Placental epithelial cell (primary cell): ENCODE data around the genes GCNT1 and VPS13A.

GRCh38 chr9:75959636-75960496 lies 69.4 kb downstream of the PCSK5 start:
- CAGE, long polyA plus RNA, result no peak

DNA sequence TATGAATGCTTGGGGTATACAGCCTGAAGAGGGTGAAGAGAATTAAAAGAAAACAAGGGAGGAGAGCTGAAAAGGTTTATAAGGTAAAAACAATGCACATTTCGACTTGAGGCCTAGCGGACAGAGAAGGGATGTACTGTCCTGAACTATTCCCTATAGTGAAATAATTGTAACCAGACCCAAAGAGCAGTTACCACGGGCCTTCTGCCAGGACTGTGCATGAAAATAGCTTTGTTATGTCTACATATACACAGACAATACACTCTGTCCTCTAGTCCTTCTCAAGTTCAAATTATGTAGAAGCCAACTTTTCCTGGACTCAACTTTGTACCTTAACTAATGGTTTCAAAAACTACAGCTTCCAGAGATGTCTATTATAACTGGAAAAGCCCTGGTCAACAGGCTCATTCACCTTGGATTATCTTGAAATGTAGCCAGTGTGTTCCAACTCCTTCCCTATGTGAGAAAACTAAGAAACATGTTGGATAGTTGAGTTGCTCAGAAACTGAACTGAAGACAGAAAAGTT lies 223.7 kb downstream of the PCSK5 start:
- CAGE, long polyA plus RNA, result no peak

- CAGE, long polyA plus RNA, result no peak
Measured at GRCh38 chr9:76297291-76298056, 96.8 kb downstream of the RFK start.

GRCh38 chr9:76373021-76373538 lies 21.1 kb downstream of the RFK start:
- CAGE, long polyA plus RNA, result no peak

DNA sequence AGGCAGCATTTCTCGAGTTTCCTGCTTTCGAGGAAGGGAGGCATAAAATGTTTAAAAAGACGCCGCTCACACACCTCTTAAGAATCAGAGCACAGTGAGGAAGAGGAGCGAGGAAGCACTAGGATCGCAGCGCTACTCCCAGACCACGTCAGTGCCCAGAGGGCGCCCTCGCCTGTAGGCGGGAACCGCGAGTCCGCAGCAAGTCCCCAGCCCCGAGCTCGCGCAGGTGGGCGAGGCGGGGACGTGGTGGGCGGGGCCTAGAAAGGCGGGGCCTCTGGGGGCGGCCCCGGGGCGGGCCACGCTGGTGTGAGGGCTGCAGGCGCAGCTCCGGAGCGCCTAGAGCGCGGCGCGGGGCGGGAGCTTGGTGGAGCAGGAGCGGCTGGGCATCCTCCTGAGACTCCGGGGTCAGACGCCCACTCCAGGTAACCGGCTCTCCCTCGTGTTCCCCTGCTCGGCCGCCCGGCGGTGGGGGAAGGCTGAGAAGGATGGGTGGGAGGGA lies at the start of gene GCNT1:
Gene GCNT1 (plus strand): TSS at position 299 of the 499 bp plus-strand sequence.
- CAGE, long polyA plus RNA, result no peak

DNA sequence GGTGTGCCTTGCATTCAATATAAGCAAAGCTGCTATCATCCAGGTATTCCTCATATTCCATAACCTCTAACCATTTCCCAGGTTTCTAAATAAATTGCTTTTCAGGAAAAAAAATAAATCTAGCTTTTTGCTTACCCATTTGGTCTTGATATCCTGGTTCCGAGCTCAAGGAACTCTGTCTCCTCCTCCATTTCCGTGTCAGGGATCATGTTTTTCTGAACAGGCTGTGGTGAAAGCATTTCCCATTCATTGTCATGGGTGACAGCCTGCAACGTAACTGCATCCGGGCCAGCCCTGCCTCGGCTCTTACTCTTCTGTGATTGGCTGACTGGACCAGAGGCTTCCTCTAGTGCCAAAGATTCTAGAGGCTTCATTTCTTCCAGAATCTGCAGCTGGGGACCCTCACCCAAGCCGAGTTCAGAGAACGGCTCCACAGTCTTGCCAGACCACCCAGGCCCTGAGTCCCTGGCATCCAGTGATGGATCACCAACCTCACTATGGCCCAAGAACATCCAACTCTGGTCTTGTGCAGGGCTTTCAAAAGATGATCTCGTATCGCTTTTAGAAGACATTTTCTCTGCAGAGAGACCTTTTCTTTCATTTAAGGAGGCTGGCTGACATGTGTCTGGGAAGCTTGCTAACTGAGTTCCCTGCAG lies 202.6 kb downstream of the PRUNE2 start:
- CAGE, long polyA plus RNA, result no peak

DNA sequence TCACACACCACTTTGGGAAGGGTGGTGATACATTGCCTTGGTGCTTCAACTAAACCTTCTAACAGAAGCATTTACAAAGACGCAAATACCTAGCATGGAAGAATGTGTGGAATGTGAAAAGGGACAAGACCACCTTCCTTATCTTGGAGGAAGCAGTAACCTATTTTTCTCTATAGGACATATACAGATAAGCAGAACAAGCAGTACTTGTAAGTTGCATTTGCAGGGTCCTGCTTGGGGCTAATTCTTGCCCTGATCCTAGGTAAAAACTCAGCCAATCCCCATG lies 102.8 kb downstream of the PRUNE2 start:
- CAGE, long polyA plus RNA, result no peak

GRCh38 chr9:76803654-76804251 lies 102.2 kb downstream of the PRUNE2 start:
- CAGE, long polyA plus RNA, result no peak

GRCh38 chr9:76901665-76902439 lies 4.1 kb downstream of the PRUNE2 start:
- CAGE, long polyA plus RNA, result no peak

DNA sequence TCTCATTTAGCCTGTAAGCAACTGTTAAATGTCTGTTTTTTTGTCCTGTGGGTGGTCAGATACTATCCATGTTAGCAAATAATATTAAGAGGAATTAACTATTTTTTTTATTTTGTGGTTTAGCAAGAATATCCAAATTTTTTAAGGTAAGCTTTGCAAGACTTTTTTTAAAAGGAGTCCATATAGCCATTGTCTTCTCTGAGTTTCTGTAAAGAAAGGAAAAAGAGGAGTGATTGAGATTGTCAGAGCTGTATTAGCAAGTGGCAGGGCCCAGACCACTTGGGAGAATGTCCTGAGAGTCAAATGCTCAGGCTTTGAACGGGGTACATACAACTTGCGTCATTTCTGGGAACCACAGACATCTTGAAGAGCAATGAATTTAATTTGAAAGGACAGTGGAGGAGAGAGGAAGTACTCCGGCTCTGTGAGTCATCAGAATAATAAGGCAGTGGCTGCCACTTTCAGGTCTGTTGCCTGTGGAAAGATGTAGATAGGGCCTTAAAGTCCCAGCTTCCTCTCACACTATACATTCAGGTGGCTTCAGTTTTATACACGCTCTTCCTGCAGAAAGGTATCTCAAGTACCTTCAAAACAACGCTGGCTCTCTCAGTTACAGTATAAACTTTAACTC lies 6.6 kb upstream of the PRUNE2 start:
- CAGE, long polyA plus RNA, result no peak

DNA sequence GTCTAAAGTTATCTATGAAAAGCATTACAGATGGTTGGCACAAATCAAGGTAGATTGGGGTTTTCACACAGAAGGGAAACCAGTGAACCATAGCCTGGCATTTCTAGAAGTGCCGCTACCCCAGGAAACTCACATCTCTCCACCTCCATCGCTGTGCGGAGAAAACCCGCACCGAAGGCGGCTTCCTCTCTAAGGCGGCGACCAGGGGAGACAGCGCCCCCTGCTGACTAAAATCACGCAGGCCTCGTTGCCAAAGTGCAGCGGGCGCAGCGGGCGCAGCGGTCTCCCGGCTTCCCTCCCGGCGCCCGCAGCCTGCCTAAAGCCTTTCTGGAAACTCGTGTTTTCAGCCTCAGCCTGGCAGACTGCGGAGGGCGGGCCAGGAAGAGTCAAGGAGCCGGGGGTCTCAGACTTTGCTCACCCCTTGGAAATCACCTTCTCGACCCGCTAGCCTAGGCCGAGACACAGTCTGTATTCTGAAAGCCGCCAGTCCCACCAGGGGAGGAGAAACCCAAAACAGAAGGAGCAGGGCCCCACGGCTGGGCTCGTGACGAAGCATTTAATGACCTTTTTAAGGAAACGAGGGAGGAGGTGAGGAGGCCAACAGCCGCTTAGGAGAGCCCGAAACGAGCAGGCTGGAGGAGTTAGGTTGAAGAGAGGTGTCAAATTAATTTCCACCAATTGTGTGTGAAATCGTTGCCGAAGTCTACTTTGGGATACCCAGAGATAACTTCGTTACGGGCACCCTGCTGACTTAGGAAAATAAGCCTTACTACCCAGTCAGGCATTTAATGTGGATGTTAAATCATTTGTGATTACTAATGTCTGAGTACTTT lies 7.4 kb upstream of the FOXB2 start:
- CAGE, long polyA plus RNA, result no peak

DNA sequence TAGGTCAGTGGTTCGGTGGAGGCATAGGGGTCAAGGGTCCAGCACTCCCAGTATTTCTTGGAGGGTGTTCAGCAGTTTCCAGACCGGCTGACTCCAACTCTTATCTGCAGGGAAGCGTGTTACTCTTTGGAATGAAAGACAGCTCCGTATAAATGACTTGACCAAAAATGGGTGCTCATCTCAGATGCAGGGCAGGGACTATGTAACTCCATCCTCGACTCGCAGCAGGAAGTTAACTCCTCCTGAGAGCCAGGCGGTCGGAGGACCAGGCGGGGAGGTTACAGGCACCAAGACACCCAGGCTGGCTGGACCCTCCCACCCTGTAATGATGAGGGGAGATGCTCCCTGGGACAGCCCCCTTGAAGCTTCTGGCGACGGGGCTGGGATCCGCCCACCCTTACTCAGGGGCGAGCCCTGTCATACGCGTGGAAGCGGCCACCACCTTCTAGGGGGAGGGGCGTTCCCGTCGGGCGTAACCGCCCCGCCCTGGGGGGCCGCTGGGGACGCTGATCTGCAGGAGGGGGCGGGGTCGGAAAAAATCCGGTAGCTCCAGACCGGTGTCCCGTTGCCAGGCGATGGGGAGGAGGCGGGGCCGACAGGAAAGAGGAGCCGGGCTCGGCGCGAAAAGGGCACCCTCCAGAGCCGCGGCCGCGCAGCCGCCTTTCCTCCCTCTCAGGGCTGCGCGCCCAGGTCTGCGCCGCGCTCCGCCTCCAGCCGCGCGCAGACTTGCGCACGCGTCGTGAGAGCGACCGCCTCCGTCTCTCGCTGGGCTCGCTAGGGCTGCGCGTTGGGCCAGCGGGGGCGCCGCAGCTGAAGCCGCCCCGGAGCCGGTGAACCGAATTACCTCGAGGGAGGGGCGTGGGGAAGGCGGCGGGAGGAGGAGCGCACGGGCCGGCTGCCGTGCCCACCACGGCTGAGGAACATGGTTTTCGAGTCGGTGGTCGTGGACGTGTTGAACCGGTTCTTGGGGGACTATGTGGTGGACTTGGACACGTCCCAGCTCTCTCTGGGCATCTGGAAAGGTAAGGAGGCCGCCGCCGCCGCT lies at the start of gene VPS13A:
Gene VPS13A (plus strand): TSS at position 752 of the 1,045 bp plus-strand sequence.
- CAGE, long polyA plus RNA, result no peak

GRCh38 chr9:77482587-77483458 lies 165.3 kb downstream of the GNA14 start:
- CAGE, long polyA plus RNA, result no peak

DNA sequence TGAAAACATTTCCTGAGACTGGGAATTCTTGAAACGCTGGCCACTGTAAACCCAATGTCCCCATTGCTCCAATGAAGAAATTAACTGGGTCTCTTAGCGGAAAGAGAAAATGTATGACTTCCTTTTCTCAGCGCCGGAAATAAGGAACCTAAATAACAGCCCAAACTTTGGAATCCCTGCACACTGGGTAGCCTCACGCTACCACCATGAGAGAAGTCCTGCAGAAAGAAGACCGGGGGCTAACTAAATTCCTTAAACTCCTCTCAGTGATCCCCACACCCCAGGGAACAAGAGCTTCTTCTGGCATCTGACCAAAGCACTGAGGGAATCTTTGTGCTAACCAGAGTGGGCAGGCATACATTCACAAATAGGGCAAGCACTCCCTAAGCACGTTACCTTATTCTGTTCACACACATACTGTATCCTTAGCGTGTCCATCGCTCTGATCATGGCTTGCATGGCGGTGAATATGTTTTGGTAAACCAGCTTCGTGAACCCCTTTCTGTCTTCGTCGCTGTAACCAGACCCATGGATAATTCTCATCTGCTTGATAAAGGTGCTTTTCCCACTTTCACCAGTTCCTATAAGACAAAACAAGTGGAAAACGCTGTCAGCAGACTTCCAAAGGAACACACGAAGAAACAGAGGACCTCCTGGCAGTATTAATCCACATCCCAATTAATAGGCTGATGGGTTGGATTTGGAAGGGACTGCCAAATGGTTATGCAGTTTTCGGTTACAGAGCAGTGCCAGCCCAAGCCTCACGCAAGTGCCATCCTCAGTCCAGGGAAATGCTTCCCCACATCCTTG lies 119.2 kb downstream of the GNA14 start:
- CAGE, long polyA plus RNA, result no peak

- CAGE, long polyA plus RNA, result no peak
Measured at GRCh38 chr9:77989337-77990136, 42.1 kb downstream of the GNAQ start.

- CAGE, long polyA plus RNA, result no peak
Measured at GRCh38 chr9:79093052-79093329, 478.8 kb upstream of the TLE4 start.

DNA sequence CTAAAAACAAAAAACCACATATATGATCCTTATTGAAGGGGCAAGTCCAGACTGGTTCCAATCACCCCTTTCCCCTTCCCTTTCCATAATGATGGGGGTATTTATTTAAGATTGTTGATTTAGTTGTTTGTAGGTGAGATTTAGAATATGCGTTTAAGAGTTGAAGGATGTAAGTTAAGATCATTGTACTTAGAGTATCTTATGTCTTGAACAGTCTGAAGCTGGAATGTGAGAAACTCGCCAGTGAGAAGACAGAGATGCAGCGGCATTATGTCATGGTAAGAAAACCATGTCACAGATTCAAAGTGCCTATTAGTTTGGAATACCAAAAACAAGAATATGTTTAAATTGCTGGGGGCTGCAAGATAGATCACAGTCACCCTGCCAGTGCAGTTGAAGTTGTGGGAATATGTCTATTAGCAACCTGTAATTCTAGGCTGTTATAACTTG lies 2.9 kb downstream of the TLE4 start:
- CAGE, long polyA plus RNA, result no peak

- CAGE, long polyA plus RNA, result no peak
Measured at GRCh38 chr9:79648829-79650061, 77.5 kb downstream of the TLE4 start.

DNA sequence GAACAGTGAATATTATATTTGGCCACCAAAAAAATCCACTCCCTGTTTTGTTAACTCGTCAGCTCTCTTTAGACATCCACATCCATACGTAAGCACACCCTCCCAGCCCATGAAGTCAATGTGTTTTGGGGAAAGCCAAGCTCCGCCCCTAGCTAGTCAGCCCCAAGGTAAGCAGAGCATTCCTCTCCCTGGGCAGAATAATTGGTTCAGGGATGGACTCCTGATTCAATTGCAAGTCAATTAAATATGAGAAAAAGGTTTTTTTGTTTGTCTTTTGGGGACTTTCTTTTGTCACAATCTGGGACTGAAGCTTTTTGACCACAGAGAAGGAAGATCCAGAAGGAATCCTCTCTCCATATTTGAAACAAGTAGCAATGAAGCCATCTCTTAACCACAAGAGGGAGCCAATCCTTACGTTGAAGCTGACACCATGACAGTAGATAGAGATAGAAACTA lies 166.6 kb downstream of the TLE1 start:
- CAGE, long polyA plus RNA, result no peak

DNA sequence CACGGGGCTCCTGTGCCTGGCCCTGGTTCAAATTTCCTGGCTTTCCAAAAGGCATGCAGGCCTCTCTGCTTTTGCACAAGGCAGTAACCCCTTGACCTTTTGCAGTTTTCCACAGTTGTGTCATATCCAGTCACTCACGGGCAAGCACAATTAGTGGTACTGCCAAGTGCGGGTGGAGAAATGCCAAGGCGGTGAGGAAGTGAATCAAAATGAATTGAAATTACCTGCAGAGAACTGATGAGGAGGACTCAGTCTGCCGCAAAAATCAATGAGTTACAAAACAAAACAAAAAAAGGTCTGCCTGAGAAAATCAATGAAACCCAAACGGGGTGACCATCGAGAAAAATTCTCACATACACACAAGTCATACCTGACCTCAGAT lies 126.6 kb downstream of the TLE1 start:
- CAGE, long polyA plus RNA, result no peak